ENCODE results near the genes OR2A12, CTAGE4, CTAGE8 and ZNF746.

GRCh38 chr7:143376215-143376925 lies 4.8 kb upstream of the ZYX start:
CAGE:
- cytosol, long polyA minus RNA: no peak
- cytosol, long polyA plus RNA: no peak
- long polyA plus RNA: no peak
- nucleus, long polyA minus RNA: no peak
- nucleus, long polyA plus RNA: no peak

DNA sequence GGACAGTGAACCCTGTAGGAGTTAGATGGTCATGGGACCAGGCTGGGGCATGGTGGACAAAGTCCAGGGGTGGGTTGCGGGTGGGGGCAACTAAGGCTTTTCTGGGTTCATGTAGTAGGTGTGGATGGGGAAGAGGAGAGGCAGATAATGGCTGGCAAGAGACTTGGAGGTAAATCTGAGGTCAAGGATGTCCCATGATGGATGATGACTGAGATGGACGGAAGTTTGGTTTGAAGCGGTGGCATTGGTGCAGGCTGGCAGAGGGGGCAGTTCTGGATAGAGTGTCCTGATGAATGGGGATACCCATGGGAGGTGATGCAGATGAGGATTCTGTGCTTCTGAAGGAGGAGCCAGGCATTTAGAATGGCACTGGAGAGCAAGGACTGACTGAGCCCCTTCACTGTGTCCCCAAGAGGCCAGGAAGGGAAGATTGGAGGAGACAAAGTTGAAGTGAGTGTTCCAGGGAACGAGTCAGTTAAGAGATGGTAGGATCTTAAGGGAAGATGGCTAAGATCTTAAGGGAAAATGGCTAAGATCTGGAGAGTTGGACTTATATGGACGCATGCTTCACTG lies 5.6 kb downstream of the ZYX start:
CAGE:
- cytosol, long polyA minus RNA: no peak
- cytosol, long polyA plus RNA: no peak
- long polyA plus RNA: no peak
- nucleus, long polyA minus RNA: no peak
- nucleus, long polyA plus RNA: no peak

CAGE:
- cytosol, long polyA minus RNA: no peak
- cytosol, long polyA plus RNA: no peak
- long polyA plus RNA: no peak
- nucleus, long polyA minus RNA: no peak
- nucleus, long polyA plus RNA: no peak
These were observed 11.0 kb downstream of the ZYX start for GRCh38 chr7:143391769-143392865.

CAGE:
- cytosol, long polyA minus RNA: no peak
- cytosol, long polyA plus RNA: no peak
- long polyA plus RNA: no peak
- nucleus, long polyA minus RNA: start-site peak on the plus strand at chr7:143407807-143407815, 8 reads
- nucleus, long polyA plus RNA: no peak
These were observed 1.3 kb downstream of the EPHA1 start for GRCh38 chr7:143407058-143408052.

CAGE:
- cytosol, long polyA minus RNA: no peak
- cytosol, long polyA plus RNA: no peak
- long polyA plus RNA: no peak
- nucleus, long polyA minus RNA: no peak
- nucleus, long polyA plus RNA: no peak
These were observed 7.3 kb downstream of the TAS2R41 start for GRCh38 chr7:143485003-143485406.

DNA sequence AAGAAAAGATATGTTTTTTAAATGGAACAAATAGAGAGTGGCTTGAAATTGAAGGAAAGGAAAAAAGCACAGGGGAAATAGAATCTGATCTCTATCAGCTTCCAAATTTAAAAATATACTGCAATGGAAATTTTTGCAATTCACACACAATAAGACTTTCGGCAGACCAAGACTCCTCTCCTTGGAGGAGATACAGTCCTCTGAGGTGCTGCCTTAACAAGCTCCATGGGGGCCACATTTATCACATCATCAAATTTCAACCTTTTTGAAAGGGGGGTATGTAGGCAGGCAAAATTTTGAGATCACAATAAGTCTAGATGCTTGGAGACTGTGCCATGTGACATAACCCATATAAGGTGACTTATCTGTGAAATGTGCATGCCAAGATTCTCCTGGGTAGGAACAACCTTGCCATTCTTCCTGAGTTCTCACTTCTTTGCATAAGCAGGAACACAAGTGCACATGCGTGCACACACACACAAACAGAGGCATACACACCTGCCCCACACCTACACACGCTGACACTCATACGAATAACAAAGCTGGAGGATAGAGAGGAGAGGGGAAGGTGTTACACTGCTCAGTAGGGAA lies at the start of gene OR2A12:
TSS of gene OR2A12 (plus strand) at position 377 of the 591 bp plus-strand sequence.
CAGE:
- cytosol, long polyA minus RNA: no peak
- cytosol, long polyA plus RNA: no peak
- long polyA plus RNA: no peak
- nucleus, long polyA minus RNA: no peak
- nucleus, long polyA plus RNA: no peak

DNA sequence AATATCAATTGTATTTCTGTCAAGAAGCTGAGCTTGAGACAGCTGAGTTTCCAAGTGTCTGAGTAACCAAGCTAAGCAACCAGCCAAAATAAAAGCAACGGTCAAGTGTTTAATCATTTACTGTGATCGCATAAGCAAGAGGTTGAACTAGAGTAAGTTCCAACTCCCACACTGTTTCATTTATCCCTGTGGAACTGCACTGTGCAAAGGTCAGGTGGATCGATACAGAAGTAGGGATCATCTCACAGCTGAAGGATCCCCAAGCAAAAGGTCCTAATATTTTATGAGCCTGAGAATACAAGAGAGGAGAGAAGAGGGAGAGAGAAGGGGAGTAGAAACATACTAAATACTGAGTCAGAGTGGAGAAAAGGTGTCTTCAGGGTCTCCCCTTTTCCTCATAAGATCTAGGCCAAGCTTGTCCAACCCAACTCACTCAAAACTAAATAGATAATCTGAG lies 21.5 kb downstream of the OR2A14 start:
CAGE:
- cytosol, long polyA minus RNA: no peak
- cytosol, long polyA plus RNA: no peak
- long polyA plus RNA: no peak
- nucleus, long polyA minus RNA: no peak
- nucleus, long polyA plus RNA: no peak

DNA sequence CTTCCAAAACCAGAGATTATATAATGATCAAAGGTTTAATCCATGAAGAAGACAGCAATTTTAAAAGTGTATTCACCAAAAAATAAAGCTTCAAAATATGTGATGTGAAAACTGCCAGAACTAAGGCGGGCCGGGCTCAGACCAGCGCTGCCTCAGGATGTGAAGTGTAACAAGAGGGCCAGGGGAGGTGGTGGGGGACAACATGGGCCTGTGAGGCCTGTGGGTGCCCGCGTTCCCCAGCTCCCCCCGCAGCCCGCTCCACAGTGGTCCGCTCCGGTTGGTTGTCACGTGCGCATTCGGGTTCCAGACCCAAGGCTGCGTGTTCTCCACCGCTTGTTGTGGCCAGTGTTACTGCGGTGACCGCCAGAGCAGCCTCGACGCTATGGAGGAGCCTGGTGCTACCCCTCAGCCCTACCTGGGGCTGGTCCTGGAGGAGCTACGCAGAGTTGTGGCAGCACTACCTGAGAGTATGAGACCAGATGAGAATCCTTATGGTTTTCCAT lies at the start of gene CTAGE4:
TSS of gene CTAGE4 (plus strand) at position 345 of the 503 bp plus-strand sequence.
CAGE:
- cytosol, long polyA minus RNA: no peak
- cytosol, long polyA plus RNA: no peak
- long polyA plus RNA: no peak
- nucleus, long polyA minus RNA: no peak
- nucleus, long polyA plus RNA: no peak

CAGE:
- cytosol, long polyA minus RNA: no peak
- cytosol, long polyA plus RNA: no peak
- long polyA plus RNA: no peak
- nucleus, long polyA minus RNA: no peak
- nucleus, long polyA plus RNA: no peak
These were observed at the start of gene CTAGE8 for GRCh38 chr7:144269058-144269527. Gene CTAGE8 (minus strand): TSS chr7:144269288.

CAGE:
- cytosol, long polyA minus RNA: no peak
- cytosol, long polyA plus RNA: no peak
- long polyA plus RNA: no peak
- nucleus, long polyA minus RNA: no peak
- nucleus, long polyA plus RNA: no peak
These were observed 250.2 kb upstream of the C7orf33 start for GRCh38 chr7:148340426-148340730.

CAGE:
- cytosol, long polyA minus RNA: no peak
- cytosol, long polyA plus RNA: no peak
- long polyA plus RNA: no peak
- nucleus, long polyA minus RNA: no peak
- nucleus, long polyA plus RNA: no peak
These were observed 109.8 kb upstream of the C7orf33 start for GRCh38 chr7:148480848-148481153.

DNA sequence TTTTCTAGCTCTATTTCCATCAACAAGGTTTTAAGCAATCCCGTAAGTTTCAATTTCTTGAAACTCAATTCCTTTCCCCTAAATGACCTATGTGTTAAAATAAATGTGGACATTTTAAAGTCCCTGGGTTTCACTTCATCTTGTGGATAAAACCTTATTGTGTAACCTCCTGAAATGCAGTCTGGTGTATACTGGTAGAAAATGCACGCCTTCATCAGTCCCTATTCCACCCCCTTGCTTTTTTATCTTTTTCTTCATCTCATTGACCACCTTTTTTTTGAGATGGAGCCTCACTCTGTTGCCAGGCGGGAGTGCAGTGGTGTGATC lies 8.9 kb upstream of the C7orf33 start:
CAGE:
- cytosol, long polyA minus RNA: no peak
- cytosol, long polyA plus RNA: no peak
- long polyA plus RNA: no peak
- nucleus, long polyA minus RNA: no peak
- nucleus, long polyA plus RNA: no peak

GRCh38 chr7:148623570-148624116 lies 33.1 kb downstream of the C7orf33 start:
CAGE:
- cytosol, long polyA minus RNA: no peak
- cytosol, long polyA plus RNA: no peak
- long polyA plus RNA: no peak
- nucleus, long polyA minus RNA: no peak
- nucleus, long polyA plus RNA: no peak

GRCh38 chr7:148941716-148942366 lies 57.8 kb upstream of the EZH2 start:
CAGE:
- cytosol, long polyA minus RNA: no peak
- cytosol, long polyA plus RNA: no peak
- long polyA plus RNA: no peak
- nucleus, long polyA minus RNA: no peak
- nucleus, long polyA plus RNA: no peak

GRCh38 chr7:149473382-149473737 lies 12.5 kb upstream of the ZNF777 start:
CAGE:
- cytosol, long polyA minus RNA: no peak
- cytosol, long polyA plus RNA: no peak
- long polyA plus RNA: no peak
- nucleus, long polyA minus RNA: no peak
- nucleus, long polyA plus RNA: no peak

CAGE:
- cytosol, long polyA minus RNA: start-site peak on the minus strand at chr7:149497743-149497790, 13 reads
- cytosol, long polyA plus RNA: no peak
- long polyA plus RNA: start-site peak on the minus strand at chr7:149497671-149497763, 114 and 56 reads in 2 replicates
- nucleus, long polyA minus RNA: start-site peak on the minus strand at chr7:149497655-149497744, 32 reads
- nucleus, long polyA plus RNA: start-site peak on the minus strand at chr7:149497655-149497722, 28 and 23 reads in 2 replicates
These were observed at the start of gene ZNF746 for GRCh38 chr7:149497400-149498388. Gene ZNF746 (minus strand): TSS chr7:149497809.

DNA sequence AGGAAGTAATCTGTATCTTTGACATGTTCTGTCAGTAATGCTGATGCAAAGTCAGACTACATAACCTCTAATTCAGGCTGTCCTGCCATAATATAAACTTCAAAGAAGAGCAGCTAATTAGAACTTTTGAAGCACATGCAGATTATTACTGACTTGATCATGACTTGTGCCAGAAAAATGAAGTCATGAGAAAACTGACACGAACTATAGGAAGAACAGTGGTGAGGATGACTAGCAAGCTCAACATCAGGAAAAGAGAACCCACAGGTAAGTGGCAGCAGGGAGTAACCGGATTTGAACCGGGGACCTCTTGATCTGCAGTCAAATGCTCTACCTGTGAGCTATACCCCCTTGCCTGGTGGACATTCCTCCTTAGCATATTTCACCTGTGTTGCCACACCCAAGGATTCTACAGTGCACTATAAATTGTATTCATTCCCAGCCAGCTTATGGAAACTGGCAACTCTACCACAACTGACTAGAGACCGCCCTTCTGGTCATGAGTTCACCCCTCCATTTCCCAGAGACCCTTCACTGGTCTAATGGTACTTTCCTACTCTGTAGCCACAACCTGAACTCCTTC lies 97.4 kb upstream of the ZNF746 start:
CAGE:
- cytosol, long polyA minus RNA: no peak
- cytosol, long polyA plus RNA: no peak
- long polyA plus RNA: no peak
- nucleus, long polyA minus RNA: no peak
- nucleus, long polyA plus RNA: no peak

DNA sequence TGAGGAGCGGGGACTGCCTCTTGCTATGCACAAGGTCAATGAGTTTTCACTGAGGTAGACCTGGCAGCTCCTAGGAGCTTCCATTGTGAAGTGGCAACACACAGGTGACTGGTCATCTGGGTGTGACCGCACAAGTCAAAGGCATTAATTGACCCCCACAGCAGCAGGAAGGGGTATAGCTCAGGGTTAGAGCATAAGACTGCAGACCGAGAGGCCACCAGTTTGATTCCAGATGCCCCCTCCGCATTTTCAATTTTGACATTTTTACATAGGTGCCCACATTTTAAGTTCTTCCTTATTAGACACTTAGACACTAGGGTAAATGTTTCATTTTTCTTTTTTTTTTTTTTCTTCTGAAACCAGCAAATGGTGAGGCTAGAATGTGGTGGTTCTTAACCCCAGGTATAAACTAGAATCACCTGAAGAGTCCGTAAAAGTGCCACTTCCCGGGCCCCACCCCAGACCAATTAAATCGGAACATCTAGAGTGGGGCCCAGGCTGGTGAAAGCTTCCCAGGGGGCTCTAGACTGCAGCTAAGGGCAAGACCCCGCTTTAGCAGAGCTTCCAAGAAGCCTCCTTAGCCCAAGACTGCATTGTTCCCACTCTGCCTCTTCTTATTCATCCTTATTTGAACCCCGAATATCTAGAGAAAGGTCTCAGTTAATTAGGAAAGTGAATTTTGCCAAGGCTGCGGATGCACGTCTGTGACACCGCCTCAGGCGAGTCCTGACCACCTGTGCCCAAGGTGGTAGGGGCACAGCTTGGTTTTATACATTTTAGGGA lies 106.1 kb upstream of the ZNF746 start:
CAGE:
- cytosol, long polyA minus RNA: no peak
- cytosol, long polyA plus RNA: no peak
- long polyA plus RNA: no peak
- nucleus, long polyA minus RNA: no peak
- nucleus, long polyA plus RNA: no peak

CAGE:
- cytosol, long polyA minus RNA: no peak
- cytosol, long polyA plus RNA: no peak
- long polyA plus RNA: no peak
- nucleus, long polyA minus RNA: no peak
- nucleus, long polyA plus RNA: no peak
These were observed 79.3 kb upstream of the KRBA1 start for GRCh38 chr7:149635519-149635779.

GRCh38 chr7:149670405-149670720 lies 44.4 kb upstream of the KRBA1 start:
CAGE:
- cytosol, long polyA minus RNA: no peak
- cytosol, long polyA plus RNA: no peak
- long polyA plus RNA: no peak
- nucleus, long polyA minus RNA: no peak
- nucleus, long polyA plus RNA: no peak